Ishikawa (cell line): ENCODE data around the genes MED13L and FBXO21.

- RRBS = no CpG with 5 or more reads among the region's 3 CpGs
Observed at GRCh38 chr12:115959597-115960527, 317.6 kb downstream of the MED13L start.

- RRBS = no CpG with 5 or more reads among the region's 2 CpGs
Observed at GRCh38 chr12:116149004-116149404, 128.5 kb downstream of the MED13L start.

DNA sequence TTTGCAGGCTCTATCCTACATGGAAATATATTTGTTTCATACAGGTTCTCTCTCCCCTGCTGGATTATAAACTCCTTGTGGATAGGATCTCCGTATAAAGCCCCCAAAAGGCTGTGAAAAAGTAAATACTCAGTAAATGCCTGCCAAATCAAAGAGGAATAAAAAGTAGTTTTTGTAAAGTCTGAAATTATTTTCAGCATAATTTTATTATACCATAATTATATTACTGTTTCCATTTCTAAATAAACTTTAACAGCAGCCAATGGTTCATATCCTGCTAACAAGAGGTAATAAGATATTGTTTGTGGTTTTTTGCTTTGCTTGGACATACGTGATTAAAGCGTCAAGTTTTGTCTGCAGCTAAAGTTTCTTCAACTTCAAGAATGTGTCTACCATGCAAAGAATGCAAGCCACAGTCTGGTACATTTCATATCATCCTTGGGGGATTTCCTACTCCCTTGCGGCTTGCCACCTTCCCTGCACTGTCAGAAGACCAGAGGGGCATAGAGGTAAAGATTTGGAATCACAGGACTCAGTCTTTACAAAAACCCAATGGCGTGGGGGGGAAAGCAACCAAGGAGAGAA is 125.3 kb downstream of the MED13L start:
- RRBS = no CpG with 5 or more reads among the region's 5 CpGs

DNA sequence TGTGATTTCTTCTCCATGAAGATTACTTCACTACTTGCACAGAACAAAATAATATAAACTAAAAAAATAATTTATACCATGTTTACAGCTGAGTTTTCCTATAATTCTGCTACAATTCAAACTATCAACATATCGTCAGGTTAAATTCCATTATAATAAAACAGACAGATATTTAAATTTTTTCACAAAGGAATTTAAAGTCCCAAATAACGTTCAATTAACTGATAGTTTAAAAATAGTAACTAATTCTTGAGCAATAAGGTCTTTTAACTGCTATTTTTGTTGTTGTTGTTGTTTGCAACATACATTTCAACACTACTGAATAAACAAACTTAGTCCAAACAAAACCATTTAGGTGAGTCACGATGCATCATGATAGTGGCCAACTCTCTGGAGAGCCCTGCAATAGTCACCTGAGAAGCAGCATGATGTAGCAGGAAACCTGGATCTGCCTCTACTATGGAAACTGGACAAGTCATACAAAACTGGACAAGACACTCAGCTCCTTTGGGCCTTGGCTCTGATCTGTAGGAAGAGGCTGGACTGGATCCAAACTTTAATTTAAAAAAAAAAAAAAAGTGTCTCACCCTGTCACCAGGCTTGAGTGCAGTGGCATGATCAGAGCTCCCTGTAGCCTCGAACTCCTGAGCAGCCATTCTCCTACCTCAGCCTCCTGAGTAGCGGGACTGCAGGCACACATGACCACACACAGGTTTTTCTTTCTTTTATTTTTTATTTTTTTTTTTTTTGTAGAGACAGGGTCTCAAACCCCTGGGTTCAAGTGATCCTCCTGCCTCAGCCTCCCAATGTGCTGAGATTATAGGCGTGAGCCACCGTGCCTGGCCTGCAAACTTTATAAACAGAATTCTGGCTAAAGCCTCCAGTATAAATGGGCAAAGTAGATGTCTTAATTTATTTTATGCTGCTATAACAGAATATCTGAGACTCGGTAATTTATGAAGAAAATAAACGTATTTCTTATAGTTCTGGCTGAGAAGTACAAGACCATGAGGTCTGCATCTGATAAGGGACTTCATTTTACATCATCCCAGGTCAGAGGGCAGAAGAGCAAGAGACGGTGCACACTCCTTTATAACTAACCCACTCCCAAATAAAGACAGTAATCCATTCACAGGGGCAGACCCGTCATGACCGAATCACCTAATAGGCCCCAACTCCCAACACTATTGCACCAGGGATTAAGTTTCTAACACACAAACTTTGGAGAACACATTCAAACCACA is 117.0 kb downstream of the MED13L start:
- RRBS = no CpG with 5 or more reads among the region's 12 CpGs

DNA sequence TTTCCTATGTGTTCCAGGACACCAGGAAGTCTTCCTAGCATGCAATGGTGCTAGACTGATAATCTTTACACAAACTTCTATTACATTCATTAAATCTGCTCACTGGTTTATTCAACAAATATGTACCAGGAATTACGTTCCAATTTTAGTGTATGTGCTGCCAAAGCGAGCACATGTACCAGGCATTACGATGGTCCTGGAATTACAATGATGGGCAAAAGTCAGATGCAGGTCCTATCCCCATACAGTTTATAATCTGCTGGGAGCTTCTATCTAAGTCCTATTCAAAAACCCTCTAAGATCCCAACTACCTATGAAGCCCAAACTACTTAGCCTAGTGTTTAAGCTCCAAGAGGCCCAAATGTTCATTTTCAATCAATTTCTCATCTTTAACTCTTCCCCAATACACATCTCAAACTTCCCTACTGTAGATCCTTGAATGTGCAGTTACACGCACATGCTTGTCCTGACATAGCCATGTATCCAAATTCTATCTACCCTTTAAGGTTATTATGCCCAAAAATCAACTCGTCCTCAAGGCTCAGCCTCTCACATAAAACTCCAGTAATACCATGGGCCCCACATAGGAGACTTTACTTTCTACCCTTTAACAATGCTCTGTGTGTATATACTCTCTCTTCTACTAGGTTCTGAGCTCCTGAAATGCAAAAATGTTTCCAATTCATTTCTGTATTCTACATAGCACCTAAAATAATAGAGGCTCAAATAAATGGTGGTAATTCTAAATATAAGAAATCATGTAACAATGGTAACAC is 53.4 kb downstream of the MED13L start:
- RRBS = no CpG with 5 or more reads among the region's 5 CpGs

DNA sequence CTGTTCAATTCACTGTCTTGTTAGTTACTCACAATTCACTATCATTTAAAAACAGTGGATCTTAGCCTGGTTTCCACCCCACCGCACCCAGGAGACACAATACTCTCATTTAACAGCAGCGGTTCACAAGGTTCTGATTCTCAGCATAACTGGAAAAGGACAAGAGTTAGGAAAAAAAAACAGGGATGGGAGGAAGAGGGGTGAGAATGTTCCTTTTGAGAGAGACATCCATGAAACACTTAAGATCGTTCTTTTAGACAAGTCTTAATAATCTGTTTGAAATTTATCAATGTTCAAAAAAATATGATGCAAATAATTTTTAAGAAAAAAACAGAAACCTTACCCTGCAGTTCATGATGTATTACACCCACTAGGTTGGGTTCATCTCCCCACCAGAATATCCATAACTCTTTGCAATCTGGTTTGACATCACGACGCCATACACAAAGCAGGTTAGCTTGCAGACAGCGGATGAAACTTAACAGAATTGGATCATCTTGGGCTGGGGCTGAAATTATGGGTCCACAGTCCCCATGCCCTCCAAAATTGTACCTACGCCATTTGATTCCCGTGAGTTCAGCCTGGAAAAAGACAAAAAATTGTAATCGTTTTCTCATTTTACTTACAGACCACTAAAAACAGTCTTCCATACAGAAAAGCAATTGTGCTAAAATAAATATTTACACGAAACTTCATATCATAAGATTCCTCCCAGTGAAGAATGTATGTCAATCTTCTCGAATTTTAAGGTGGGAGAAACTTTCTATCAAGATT is 40.2 kb downstream of the MED13L start:
- RRBS = no CpG with 5 or more reads among the region's 11 CpGs

- RRBS = no CpG with 5 or more reads among the region's 5 CpGs
Observed at GRCh38 chr12:116267299-116268029, 10.0 kb downstream of the MED13L start.

DNA sequence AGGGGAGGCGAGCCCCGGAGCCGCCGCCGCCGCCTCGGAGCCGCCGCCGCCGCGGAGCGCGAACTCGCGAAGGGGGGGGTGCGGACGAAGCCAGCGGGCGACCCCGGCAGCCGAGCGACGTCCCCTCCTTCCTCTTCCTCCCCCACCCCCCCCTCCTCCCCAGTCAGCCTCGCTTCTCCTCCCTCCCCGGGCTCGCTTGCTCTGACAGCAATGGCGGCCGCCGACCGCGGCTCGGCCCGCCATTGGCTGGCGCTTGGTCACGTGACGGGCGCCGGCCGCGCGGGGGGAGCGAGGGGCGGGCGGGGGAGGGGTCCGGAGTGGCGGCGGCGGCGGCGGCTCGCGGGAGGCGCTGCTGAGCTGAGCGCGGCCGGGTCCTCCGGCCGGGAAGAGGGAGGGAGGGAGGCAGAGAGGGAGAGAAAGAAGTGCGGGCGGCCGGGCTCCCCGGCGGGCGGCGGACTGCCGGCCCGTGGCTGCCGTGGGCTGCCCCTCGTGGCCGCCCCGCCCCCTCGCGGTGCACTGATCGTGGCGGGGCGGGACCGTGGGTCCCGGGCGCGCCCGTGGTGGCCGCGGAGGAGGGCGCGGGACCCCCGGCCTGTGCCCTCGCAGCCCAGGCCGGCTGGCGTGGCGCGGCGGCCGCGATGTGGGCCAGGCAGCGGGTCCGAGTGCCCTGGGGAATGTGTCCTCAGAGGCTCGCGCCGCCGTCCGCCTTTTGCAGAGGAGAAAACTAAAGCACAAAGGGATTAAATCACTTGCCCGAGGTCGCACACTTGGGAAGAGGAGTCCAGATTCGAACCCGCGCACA is at the start of gene MED13L:
MED13L (minus strand) TSS at position 212 of the 802 bp plus-strand sequence.
- RRBS = 1% methylated on average over 59 of the region's 107 CpGs

- RRBS = no CpG with 5 or more reads among the region's 1 CpG
Observed at GRCh38 chr12:116325296-116325586, 47.7 kb upstream of the MED13L start.

- RRBS = no CpG with 5 or more reads among the region's 27 CpGs
Observed at GRCh38 chr12:116455402-116456643, 103.4 kb upstream of the MAP1LC3B2 start.

- RRBS = no CpG with 5 or more reads among the region's 26 CpGs
Observed at GRCh38 chr12:116534359-116535114, 24.6 kb upstream of the MAP1LC3B2 start.

DNA sequence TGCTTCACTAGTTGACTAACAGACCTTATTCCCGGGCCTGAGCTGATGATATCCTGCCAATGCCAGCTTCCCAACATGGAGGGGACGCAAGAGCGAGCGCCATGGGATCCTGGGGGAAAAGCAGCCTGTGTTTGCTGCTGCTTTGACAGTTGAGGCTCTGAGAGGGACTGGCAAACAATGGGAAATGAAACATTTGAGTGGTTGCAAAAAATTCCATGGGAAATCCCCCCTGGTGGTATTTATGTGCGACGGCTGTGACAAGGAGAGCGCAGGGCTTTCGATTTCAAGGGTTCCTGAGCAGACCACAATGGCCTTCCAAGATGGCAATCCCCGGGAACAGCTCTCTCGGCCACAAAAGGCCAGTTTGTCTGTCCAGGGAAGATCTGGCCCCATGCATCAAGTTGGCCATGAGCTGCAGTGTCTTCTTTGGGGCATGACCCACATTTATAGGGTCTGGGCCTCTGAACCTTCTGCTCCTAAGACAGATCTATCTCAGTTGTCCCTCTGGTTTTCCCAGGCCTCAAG is 21.8 kb upstream of the MAP1LC3B2 start:
- RRBS = 0% methylated on average over 1 of the region's 10 CpGs

DNA sequence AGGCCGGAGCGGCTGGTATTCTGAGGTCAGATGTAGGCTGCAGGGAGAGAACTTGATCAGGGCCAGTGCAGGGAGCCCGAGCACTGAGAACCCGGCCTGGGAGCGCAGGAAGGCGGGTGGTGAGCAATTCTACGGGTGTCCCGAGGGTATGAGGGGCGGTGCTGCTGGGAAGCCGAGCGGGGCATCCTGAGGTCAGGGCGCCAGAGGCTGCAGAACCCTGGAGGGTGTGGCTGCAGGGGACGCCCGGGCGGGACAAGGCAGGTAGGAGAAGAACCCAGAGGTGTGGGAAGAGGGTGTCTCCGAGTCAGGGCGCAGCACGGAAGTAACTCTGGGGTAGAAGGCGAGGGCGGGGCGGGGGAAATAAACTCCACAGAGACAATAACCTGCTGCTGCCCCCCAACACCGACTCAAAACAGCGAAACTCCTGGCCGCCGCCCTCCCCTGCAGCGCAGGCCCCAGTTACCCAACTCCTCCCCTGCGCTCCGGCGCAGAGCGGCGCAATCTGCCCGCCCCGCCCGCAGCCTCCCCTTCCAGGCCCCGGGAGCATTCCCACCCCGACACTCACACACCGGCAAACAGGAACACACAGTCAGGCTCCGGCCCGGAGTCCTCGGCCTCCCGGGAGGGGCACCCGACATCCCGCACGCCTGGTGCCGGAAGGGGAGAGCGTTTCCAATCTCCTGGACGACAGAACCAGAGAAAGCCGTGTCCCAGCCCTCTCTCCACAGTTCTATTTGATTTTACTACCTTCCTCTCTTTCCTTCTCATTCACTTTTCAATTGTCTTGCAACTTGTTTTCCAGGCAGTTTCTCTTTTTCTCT is 2.5 kb downstream of the HRK start:
- RRBS = 18% methylated on average over 16 of the region's 48 CpGs

DNA sequence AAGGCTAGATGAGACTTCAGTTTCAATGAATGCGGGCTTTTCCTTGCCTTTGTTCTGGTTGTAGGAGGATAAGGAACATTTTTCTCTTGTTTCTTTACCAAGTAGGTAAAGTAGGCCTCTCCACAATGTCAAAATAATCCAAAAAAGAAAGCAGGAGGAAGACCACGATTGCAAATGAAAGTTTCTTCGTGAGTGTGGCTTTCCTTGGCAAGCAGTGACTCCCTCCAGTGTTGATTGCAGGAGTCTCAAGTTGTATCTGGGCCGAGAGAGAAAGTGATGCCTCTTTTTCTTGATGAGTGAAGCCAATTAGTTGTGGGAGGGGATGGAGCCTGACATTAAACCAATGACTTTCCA is 15.5 kb downstream of the FBXW8 start:
- RRBS = no CpG with 5 or more reads among the region's 4 CpGs

- RRBS = no CpG with 5 or more reads among the region's 17 CpGs
Observed at GRCh38 chr12:117069026-117069693, 30.1 kb downstream of the TESC start.

DNA sequence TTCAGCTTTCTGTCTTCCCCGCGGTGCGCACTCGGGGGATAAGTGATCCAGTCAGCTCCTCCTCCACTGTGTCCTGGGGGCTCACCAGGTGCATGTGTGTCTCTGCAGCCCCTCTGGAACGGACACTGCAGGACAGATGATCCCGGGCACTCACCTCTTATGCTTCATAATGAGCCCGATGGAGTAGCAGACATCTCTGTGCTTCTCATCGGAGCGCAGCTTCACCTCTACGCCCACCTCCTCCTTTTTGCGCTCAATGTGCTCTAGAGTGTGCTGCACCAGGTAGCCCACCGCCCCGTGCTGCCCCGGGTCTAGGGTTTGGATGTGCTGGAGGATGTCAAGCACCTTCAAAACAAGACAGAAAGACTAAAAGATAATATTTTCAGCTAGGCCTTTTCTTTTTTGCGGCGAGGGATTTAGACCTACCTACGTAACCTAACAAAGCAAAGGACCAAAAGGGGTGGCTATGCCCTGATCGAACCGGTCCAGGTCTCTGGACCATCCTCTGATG is 32.5 kb downstream of the FBXO21 start:
- RRBS = no CpG with 5 or more reads among the region's 19 CpGs

GRCh38 chr12:117179187-117179510 is 11.1 kb downstream of the FBXO21 start:
- RRBS = no CpG with 5 or more reads among the region's 4 CpGs

- RRBS = 2% methylated on average over 33 of the region's 78 CpGs
Observed at GRCh38 chr12:117190132-117190882, at the start of gene FBXO21. Gene FBXO21 (minus strand): TSS chr12:117190470.

GRCh38 chr12:117439439-117440225 is 78.2 kb upstream of the NOS1 start:
- RRBS = no CpG with 5 or more reads among the region's 18 CpGs

DNA sequence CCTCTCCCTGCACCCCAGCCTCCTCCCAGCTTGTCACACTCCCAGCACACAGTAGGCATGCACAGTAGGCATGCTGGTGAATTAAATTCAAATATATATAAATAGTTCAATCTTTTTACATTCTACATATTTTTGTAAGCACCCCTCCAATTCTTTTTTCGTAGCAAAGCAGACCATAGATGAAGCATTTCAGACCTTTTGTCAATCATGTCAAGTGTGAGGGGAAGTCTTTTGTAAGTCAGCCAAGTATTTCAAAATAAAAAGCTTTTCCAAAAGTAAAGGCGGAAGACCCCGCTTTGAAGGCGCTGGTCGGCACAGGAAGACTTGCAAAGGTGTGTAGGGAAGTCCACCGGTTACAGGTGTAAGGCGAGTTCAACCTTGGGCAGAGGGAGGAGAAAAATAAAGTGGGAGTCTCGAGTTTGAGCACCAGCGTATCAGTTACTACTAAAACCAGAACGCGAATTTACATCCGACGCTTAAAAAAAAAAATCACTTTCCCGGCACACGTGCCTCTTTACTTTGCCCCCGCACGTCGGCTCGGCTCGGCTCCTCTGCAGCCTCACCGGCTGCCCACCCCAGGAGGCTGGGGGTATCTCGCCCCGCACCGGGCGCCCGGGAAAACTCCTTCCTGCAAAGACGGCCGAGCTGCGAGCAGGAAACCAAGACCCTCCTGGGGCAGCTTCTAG is 874 bp downstream of the VSIG10 start:
- RRBS = 1% methylated on average over 13 of the region's 29 CpGs